Left colon (tissue), 1 donor: ENCODE data around the genes NOX1, DRP2, ARMCX4 and GPRASP3.

DNA sequence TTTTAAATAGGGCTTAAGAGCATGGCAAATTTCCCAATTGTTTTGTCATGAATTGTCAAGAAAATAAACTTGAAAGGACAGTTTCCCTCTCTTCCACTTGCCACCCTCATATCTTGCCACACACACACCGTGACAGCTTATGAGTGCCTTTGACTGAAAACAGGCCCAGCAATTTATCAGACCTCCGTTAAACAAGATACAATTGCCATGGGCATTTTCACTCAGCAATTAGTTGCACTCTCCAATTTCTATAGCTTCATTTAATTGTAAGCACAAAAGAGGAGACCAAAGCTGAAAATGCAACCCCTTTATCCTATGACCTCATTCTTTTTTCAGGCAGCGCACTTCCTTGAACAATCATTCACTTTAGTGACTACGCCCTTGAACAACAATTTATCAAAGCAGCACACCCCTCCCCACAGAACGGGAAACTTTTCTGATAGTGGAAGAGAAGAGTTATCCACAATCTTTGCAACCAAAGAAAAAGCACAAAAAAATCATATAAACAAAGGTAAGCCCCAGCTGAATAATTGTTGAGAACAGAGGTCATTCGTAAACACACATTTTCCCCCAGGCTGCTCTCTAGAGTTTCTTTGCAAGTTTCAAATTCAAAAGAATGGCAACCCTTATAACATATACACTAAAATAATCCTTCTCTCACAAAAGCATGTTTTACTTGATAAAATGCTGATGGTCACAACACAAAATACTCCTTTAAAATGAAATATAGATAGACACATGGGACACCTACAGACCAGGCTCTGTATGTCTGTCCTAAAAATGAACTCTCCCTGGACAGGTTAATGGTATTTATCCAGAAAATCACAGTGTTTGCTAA lies 4.0 kb downstream of the POF1B start:
- PRO-cap, result no peak

DNA sequence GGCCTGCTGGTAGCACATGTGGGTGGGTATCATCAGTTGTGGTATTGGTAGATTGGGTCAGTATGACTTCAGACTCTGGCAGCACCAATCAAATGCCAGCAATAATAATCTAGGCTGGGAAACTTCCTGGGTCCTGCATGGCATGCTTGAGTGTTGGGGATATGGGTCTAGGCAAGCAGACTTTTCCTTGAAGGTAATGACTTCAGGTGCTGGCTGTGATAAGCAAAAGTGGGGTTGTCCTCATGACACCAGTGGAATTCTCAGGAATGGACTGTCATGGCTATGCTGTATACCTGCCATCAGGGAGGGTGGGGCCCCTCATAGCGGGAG lies 577.5 kb downstream of the DACH2 start:
- PRO-cap, result no peak

GRCh38 chrX:88612922-88613690 lies 133.9 kb upstream of the CPXCR1 start:
- PRO-cap, result no peak

DNA sequence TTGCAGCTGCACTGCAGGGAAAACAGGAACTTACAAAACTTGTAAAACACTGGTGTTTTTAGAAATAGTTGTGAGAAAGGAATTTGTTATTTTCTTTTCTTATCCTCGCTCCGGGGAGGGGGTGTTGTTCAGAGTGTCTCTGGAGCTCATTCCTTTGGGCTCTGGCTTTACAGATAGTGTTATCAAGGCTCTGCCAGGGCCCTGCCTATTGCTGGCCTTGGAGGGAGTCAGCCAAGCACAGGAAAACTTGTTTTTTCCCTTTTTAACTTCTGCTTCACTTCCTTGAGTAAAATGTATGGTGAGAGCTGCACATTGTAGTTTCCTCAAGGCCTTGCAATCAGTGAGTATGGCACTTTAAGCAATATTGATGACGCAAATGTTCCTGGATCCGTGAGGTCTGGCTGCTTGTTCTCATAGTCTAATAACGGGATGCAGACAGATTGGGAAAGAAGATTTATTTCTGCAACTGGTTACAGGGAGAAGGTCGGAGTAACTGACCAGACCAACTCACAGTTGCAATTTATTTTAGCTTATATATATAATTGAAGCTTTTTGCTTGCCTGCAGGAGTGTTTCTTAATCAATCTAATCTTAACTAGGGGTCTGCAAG lies 536.7 kb downstream of the TGIF2LX start:
- PRO-cap, result no peak

DNA sequence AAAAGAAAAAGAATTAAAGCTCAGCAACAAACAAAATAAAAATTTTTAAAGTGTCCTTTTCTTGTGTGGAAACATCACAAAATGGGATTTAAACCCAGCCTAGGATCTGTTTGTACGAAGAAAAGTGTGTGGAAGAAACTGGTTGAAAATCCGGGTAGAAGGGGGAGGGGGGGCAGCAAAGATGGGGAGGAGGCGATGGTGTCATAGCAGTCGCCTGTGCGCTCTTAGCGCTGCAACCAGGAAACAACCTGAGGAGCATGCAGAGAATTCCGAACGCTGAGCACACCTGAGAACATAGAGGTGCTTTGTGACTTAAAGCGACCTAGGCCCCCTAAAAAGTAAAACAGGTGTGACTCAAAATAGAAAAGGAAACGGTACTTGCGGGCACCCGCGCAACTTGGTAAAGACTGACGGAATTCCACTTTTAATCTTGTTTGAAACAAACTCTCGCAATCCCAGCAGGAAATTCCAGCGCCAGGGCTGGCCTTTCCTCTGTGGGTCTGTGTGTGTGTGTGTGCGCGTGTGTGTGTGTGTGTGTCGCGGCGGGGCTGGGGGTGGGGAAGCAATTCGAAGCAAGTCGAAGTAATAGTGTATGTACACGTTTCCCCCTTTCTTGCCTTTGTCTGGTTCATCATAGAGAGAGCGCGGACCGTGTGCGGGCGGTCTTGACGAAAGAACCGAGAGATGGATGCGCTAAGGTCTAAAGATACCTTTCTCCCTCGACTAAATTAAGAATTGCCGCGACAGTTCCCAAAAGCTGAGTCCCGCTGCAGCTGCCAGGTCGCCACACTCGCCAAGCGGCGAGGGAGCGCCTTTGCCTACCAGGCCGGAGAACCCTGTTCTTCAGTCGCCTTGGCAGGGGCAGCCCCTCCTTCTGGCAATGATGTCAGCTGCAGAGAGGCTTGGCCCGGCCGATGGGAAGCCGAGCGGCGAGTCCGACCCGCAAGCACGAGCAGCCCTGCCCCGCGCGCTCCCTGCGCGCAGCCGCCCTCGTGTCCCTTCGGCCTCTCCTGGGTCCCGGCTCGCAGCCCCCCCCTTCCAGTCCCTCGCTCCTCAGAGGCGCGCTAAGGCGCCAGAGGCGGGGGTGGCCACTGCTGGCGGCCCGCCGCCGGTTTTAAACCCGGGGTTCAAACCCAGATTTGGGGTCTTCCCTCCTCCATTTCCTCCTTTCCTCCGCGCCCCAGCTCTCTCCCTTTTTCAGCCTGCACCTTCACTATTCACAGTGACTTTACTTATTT lies 2.4 kb downstream of the PCDH11X start:
- PRO-cap, result no peak

- PRO-cap, result no peak
Measured at GRCh38 chrX:94701763-94702395, 1027.9 kb downstream of the FAM133A start.

DNA sequence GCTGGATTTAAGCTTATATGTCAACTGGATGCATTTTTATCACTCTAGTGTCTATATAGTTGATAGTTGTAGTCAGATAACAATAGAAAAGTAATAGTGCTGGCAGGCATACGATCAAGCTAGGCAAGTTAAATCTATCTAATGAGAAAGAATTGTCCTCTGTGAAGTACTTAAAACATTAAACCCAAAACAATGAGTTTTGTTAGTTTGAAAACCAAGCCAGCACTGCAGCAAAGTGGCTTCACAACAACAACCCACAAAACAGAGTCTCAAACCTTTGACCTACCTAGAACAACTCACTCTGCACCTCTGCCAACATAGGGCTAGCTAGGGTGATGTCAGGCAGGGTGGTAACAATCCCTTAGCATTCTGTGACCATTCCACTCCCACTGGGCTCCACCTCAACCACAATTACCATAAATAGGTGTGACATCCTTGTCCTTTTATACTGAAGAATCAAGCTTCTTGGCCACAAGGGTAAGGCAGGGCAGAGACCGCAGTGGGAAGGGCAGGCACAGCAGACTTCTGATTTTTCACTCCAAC lies 795.5 kb upstream of the DIAPH2 start:
- PRO-cap, result bidirectional peak, plus-strand start at position 474 of the sequence, minus-strand start at position 251 of the sequence

DNA sequence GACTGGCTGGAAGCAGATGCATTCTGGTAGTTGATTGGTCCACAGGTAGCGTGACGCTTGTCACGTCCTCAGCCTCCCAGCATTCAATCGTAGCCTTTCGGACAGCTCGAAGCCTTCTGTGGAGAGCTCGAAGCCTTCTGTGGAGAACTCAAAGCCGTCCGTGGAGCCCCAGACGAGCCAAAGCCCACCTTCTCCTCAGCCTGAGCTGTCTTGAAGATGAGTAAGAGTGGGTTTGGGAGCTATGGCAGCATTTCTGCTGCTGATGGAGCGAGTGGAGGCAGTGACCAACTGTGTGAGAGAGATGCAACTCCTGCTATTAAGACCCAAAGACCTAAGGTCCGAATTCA lies 360 bp downstream of the RPA4 start:
- PRO-cap, result no peak

DNA sequence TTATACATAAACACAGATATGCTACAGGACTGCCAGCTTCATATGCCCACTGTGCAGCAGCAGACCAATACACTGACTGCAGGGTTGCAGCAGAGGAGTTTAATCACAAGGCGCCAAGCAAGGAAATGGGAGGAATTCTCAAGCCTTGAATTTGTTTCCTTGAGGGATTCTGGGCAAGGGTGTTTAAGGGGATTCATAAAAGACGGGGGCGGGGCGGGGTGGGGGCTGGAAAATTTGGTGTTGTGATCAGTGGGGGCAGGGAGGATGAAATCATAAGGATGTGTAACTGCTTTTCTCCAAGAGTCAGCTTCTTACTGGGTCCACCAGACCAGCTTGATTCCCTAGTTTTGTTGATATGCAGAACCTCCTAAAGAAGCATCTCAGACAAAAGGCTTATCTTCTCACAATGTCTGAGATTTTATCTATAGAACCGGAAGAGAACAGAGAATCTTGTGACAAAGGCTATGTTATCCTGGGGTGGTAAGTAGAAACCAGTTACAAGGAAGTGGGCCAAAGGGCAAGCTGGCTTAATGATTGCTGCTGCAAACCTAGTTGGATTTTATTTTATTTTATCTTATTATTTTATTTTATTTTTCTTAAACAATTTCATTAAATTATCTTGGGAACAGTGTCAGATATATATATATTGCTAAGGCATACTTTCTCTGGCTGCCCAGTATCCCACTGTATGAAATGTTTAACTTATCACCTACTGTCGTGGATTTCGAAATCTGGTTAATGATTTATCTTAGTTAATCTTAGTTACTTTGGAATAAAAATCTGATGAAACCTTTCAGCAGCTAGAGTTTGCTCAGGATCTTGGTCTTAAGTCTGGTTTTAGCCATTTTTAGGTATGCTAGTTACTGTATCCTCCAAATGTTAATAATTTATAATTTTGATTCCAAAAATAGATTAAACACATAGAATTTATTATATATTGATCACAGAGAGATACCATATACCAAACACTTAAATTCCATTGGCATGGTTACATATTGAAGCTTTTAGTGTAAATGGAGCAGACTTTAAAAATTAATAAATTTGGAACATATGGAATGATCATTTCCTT lies 276.5 kb downstream of the RPA4 start:
- PRO-cap, result no peak

DNA sequence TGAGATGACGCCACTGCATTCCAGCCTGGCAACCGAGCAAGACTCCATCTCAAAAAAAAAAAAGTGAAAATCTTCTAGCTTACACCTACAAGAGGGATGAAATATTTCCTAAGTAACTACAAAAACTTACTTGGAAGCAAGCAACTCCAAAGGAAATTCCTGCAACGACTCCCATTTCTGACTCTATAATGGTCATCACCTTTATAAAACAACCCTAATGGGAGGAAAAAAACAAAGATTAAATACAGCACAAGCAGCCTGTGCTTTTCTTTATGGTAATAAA lies 4.3 kb downstream of the TSPAN6 start:
- PRO-cap, result no peak

GRCh38 chrX:100644974-100645521 lies 1.0 kb downstream of the SRPX2 start:
- PRO-cap, result no peak

- PRO-cap, result bidirectional peak, plus-strand start at chrX:100874610, minus-strand start at chrX:100874334
Measured at GRCh38 chrX:100874222-100874419, at the start of gene NOX1. NOX1 (minus strand) TSS chrX:100874359.

- PRO-cap, result no peak
Measured at GRCh38 chrX:101219363-101220195, at the start of gene DRP2. DRP2 (plus strand) TSS chrX:101219786.

- PRO-cap, result no peak
Measured at GRCh38 chrX:101424471-101425324, 16.7 kb downstream of the HNRNPH2 start.

DNA sequence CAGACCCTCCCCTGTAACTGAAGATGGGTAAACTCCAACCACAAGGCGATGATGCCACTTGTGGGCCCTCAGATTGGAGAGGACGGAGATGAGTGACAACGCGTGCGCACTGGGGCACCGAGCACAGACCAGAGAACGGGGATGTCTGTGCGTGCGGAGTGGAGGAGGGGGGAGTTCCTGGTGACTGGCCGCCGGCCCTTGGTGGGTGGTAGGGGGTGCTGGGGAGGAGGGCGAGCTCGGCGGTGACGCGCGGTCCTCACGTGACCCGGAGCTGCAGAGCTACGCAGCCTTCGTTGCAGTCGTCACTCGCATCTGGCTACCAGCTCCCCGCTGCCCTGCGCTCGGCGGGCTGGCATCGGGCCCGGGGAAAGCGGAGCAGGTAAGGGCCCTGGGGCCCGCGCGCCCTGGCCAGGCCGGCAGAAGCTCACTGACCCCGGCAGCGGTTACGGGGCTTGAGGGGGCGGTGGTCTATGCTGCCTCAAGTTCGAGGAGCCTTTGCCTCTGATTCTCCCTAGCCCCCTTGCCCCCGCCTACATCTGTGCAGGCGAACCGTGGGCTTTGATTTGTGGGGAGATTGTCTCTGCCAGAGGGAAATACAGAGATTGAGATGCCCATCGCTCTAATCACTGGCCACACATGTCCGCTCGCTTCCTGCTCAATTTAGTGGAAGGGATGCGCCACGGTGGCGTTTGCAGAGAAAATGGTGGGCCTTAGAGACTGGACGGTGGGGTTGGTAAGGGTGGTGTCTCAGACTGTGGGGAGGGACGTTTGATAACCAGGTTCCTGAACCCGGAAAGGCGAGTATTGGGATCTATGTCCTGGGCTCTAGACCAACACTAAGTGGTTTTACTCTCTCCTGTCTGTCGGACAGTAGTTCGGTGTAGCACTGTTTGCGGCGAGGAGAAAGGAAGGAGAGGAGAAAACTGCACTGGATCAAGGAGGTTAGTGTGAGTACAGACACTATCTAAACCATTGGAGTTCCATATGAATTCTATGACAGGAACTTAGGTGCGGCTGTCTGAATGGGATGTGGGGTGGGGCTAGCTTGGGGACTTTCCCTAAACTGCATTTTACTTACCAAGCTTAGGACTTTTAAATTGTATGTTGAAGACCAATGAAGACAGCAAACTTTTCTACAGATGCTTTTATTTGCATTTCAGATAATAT lies at the start of gene ARMCX4:
ARMCX4 (plus strand) TSS at position 305 of the 1,167 bp plus-strand sequence.
- PRO-cap, result bidirectional peak, plus-strand start at position 305 of the sequence, minus-strand start at position 125 of the sequence

DNA sequence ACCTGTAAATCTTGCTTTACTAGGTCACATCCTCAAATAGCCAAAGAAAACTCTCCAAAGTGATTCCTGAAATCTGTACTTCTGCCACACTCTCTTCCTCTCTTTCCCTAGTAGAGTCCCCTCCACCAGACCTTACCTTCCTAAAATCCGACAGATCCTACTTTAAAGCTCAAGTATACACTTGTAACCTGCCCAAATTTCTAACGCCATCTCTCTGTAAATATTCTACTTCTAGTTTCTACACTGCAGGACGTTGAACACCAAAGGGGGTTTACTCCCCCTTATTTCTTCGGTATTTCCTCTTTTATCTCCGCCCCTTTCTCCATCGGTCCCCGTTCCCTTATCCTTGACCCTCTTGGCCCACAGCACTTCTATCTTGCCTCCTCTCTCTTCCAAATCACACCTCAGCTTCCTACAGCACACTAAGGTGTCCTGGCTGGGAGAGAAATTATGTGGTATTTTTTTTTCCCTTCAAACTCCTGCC lies 813 bp downstream of the ZMAT1 start:
- PRO-cap, result no peak

GRCh38 chrX:102154872-102155161 lies 960 bp downstream of the BEX5 start:
- PRO-cap, result no peak

DNA sequence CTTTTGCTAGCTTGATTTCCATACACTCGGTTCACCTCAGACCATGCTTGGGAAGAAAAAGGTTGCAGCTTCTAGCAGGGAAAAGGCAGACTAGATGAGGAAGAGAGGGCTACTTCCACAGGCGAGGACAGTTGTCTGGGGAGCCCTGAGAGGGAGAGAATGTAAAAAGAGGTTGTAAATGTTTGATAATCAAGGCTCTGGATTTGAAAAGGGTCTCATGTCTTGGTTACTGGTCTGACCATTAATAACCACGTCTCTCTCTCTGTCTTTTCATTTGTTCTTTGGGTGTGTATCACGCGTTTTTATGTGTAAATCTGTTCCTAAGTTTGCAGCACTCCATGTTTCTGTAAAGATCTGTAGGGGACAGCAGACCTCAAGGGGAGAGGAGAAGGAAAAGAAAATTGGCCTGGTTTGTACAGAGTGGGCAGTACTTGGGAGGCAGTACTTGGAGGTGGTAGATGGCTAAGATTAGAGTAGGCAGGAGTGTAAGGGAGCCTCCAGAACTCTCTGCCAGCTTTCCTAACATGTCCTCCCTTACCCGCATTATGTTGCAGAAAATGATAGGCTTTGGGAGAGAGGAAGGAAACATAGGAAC lies 781 bp downstream of the ARMCX5 start:
- PRO-cap, result no peak

GRCh38 chrX:102658361-102658913 lies 7.2 kb downstream of the GPRASP1 start:
- PRO-cap, result no peak

GRCh38 chrX:102720344-102720858 lies at the start of gene GPRASP3:
GPRASP3 (plus strand) TSS chrX:102720743.
- PRO-cap, result bidirectional peak, plus-strand start at chrX:102720749, minus-strand start at chrX:102720629